Umbilical cord (tissue), 2 donors: ENCODE data around the gene HEYL.

- RAMPAGE, long total RNA, result no peak
Measured at GRCh38 chr1:39332668-39333447, 128.4 kb downstream of the MACF1 start.

GRCh38 chr1:39334224-39335548 is 130.2 kb downstream of the MACF1 start:
- RAMPAGE, long total RNA, result no peak

GRCh38 chr1:39350656-39351140 is 140.7 kb upstream of the BMP8A start:
- RAMPAGE, long total RNA, result no peak

DNA sequence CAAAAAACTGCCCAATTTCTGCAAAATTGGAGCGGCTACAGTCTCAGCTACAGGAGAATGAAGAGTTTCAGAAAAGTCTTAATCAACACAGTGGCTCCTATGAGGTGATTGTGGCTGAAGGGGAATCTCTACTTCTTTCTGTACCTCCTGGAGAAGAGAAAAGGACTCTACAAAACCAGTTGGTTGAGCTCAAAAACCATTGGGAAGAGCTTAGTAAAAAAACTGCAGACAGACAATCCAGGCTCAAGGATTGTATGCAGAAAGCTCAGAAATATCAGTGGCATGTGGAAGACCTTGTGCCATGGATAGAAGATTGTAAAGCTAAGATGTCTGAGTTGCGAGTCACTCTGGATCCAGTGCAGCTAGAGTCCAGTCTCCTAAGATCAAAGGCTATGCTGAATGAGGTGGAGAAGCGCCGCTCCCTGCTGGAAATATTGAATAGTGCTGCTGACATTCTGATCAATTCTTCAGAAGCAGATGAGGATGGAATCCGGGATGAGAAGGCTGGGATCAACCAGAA is 104.1 kb upstream of the BMP8A start:
- RAMPAGE, long total RNA, result no peak

DNA sequence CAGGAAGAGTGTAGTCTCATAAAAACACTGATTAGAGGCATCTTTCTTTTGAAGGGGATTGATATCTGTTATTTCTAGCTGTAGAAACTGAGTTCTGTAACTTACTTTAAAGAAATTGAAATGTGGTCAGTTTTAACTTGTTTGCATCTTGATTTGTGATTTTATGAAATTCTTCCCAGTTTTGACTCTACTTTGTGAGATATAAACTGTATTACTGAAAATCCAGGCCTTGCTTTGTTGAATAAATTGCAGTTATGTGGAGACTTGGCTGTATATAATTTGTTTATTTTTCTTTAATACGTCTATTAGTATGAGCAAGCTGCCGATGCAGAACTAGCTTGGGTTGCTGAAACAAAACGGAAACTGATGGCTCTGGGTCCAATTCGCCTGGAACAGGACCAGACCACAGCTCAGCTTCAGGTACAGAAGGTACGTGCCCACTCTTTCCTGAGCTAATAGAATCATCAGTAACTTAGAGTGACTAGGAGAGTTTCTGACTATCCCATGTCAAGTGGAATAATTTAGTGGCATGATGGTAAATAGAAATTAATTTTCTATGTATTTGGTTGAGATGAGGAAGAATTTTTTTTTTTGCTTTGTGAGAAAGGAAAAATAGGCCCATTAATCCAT is 59.1 kb upstream of the BMP8A start:
- RAMPAGE, long total RNA, result no peak

GRCh38 chr1:39434442-39435073 is 56.9 kb upstream of the BMP8A start:
- RAMPAGE, long total RNA, result no peak

DNA sequence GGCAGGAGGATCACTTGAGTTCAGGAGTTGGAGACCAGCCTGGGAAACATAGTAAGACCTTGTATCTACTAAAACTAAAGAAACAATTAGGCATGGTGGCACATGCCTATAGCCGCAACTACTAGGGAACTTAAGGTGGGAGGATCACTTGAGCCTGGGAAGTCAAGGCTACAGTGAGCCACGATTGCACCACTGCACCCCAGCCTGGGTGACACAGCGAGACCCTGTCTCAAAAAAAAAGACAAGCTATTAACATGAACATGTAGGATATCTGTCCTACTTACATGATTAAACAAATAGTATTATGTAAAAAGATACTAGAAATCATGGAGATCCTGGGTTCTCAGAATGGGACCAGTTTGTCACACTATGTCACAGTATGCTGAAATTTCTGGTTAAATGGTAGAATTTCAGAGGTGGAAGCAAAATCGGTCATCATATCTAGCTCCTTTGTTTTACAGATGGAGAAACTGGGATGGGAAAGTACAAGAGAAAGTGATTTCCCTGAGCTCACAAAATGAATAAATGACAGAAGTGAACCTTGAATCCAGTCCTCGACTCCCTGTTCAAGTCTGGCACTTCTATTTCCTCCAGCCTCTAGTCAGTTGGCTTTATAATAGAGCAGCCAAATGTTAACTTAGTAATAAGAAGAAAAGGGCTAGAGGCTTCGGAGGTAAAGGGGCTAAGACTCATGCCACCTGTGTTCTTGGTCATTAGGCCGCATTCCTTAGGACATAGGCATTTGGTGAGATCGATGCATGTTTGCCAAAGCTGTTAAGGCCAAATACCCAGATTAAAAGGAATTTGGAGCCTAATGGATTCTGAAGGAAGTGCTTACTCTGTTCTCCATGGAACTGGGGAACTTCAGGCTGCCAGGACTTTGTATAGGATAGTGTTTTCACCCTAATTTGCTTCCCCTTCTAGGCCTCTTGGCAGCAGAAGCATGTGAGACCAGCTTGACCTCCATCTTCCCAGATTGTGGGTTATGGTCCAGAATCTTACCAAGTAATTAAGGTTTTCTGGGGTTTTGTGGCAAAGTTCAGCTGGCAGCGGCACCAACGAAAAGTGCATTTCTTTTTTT is 3.9 kb upstream of the BMP8A start:
- RAMPAGE, long total RNA, result no peak

DNA sequence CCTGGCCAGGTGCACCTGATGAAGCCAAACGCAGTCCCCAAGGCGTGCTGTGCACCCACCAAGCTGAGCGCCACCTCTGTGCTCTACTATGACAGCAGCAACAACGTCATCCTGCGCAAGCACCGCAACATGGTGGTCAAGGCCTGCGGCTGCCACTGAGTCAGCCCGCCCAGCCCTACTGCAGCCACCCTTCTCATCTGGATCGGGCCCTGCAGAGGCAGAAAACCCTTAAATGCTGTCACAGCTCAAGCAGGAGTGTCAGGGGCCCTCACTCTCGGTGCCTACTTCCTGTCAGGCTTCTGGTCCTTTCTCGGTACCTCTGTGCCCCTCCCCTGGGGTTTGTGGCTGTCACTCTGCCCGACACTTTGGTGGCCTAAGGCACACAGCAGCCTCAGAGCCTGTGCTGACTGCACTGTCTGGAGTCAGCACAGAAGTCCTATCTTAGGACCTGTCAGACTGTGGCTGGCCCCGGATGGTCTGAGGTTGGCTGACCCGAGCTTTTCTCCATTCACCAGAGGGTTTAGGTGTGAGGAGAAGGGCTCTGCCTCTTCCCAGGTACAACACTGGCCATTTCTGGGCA is 34.3 kb downstream of the BMP8A start:
- RAMPAGE, long total RNA, result no peak

DNA sequence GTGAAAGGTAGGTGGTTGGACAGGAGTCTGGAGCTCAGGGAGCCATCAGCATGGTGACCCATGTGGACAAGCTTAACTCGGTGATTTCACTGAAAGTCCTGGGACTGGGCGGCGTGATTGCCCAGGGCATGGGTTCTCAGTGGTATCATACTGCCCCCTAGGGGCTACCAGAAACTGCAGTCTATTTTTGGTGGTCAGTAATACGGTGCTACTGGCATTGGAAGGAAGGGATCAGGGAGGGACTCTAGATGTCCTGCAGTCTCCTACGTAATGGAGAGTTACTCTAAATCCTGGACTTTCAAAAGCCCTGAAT is 37.4 kb downstream of the PABPC4 start:
- RAMPAGE, long total RNA, result no peak

- RAMPAGE, long total RNA, result start-site peak on the minus strand at chr1:39639634-39639655, 98 and 73 reads in 2 replicates
Measured at GRCh38 chr1:39639485-39640457, at the start of gene HEYL. Gene HEYL (minus strand): TSS chr1:39639643.

DNA sequence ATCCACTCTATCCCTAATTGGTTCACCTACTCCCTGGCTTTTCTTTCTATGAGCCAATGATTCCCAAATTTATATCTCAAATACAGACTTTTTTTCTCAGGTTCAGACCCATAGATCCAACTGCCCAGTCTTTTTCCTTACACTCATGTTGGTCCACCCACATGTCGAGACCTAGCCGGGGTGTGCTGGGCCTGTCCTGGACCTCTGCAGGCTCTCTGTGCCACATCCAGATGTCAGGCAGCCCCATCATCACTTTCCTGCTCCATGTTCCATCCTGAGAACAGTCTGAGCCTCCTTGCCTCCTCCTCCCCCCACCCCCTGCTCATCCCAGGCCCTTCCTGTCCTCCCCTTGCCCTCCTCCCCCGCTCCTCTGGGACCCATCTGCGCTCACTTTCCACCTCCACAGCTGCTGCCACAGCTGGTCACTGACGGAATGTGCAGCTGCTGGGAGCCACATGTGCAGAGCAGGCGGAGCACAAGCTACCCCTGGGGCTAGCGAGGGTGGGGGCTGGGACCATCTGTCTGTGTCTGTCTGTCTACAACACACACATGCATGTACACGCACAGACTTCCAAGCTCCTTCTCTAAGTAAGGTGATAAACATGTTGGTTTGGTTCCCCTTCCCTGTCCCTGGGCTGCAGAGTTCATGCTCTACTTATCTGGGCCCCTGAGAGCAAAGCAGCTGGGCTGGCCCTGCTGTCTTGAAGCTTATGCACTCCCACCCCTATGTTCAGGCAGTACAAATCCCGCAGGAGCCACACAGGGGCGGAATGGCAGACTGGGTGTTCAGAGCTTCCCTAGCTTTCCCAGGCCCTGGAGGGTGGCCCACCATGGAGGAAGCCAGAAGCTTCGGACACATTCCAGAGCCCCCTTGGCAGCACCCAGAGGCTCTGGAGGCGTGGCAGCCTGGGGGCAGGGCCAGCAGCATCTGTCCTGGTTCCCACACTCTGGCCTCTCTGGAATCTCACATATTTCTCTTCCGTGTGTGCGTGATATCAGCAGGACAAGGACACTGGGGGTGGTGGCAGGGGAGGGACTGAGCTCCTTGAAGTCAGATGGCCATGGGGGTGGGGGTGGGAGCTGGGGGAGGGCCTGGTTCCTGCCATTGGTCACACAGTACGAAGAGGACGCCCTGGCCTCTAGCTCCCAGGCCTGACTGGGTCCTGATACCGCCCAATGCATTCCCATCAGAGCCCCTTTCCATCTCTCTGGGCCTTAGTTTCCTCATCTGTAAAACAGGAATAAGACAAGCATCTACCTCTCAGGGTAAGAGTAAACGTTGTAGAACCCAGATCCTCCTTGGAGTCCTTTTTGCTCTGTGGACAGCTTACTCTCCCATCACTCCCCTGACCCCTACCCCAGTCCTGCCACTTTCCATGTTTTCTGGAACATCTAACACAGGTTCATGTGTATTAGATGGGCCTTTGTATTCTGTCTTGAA is 7.0 kb upstream of the HEYL start:
- RAMPAGE, long total RNA, result no peak

DNA sequence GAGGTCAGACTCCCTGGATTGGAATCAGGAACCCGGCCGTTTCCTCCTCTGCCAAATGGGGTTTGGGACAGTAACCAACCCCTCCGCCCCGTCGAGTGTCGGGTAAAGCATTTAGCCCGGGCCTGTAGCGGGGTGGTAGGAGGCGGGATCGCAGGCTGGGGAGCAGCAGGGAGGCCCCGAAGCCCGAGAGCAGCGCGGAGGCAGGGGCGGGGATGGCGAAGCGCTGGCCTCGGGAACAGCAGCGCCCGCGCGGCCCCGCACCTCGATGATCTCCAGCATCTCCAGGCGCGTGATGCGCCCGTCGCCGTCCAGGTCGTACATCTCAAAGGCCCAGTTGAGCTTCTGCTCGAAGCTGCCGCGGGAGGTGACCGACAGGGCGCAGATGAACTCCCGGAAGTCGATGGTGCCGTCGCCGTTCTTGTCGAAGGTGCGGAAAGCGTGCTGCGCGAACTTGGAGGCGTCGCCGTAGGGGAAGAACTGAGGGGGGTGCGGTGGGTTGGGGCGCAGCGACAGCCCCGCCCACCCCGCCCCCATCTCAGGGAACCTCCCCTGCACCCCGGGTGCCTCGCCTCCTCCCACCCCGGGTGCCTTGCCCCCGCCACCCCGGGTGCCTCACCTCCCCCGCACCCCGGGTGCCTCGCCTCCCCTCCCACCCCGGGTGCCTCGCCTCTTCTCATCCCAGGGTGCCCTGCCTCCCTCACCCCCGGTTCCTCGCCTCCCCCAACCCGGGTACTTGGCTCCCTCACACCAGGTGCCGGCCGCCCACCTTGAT is 7.4 kb downstream of the HPCAL4 start:
- RAMPAGE, long total RNA, result no peak

GRCh38 chr1:39733020-39733686 is 5.5 kb upstream of the PPIE start:
- RAMPAGE, long total RNA, result no peak

GRCh38 chr1:39817266-39817840 is 28.7 kb upstream of the BMP8B start:
- RAMPAGE, long total RNA, result no peak

DNA sequence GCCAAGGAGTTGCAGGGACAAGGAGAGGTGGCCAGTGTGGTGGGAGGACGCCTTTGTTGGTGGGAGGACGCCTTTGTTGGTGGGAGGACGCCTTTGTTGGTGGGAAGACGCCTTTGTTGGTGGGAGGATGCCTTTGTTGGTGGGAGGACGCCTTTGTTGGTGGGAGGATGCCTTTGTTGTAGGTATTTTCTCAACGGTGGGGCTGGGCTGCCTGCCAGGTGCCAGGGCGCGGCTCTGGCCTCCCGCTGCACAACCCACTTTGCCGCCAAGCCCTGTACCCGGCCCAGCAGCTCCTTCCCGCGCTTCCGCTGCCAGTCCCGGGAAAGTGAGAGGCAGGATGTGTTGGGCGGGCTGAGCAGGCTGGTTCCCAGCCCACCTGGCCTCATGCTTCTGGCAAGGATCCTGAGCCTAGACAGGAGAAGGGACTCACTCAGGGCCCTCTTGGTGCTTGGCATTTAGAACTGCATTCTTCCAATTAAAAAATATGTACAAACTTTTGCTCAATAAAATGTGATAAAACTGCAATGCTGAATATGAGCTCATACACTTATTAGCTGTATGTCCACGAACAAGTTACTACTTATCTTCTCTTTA is 30.9 kb upstream of the BMP8B start:
- RAMPAGE, long total RNA, result no peak

DNA sequence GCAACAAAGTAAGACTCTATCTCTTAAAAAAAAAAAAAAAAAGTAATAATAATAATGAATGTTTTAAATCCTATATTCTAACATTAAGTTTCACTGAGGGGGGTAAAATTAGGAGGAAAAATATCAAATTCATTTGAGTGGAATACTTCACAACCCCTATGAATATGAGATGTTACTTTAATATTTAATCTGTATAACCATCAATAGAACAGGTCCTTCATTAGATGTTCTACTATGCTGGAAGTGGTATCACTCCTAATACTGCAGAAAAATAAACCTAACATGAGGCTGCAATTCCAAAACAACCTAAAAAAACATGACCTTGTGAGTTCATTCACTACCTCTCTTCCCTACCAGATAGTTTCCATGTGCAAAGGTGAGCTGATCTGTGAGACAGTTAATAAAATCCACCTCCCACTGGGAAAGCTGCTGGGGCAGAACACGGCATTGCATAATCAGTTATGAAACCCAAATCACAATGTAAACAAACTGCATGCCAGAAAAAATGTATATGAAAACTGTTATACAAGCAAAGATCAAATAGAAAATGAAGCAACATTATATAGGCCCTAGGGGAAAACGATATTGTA is 31.3 kb downstream of the TRIT1 start:
- RAMPAGE, long total RNA, result no peak

DNA sequence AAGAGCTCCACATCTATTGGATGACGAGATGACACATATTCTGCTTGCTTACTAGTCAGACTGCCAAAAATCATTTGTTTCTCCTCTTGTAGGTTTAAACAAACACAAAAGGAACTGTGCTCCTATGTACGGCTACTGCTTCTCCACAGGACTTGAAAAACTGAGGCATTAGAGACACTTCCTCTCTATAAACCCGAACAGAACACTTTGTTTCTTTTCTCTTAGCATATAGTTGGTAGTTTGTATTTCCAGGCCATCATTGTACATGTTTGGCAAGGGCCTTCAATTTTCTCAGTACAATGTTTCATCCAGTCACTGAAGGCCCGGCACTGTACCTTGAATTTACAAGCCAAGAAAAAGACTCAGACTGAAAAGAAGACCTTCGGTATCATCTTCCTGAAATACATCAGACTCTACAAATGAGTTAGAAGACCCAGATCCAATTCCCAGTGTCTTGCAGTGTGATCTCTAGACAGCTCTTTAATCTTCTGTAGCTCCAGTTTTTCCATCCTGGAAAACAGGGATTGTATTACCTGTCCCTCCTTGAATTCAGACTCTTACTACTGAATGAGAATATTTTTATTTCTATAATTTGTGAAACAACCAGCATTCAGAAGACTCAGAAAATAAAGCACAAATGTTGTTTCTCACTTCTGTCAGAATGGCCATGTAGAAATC is 5.8 kb downstream of the TRIT1 start:
- RAMPAGE, long total RNA, result no peak

DNA sequence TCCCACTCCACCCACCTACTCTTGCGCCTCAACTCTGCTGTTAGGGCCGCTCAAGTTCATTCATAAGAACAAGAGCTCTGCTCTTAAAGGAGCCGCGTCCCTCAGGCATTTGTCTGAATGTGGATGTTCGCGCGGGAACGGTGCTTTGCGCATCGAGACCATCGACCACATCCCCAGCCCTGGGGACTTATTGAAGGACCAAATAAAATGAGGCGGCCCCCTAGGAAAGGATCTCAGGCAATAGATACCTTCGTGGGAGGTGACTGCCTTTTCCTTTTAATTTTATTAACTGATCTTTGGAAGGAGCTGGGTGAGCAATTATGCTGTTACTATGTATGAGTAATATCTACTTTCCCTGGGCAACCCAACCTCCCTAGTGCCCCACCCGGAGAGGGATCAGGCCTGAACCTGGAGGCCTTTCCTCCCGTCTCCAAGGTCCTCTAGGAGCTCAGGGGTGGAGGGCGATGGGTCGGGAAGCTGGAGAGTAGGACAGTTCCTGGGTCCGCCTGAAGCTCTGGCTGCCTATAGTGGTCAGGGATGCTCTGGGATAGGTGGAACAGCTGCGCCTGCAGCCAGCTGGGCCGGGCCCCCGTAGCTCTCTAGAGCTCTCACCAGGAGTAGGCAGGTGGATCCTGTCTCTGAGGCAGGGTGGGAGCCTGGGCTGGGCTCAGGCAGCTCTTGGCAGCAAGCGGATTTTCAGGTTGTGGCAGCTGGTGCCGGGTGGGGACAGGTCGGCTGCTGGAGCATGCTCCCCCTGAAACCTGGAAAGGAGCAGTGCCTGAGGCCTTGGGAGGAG is 1.0 kb downstream of the MFSD2A start:
- RAMPAGE, long total RNA, result no peak

- RAMPAGE, long total RNA, result no peak
Measured at GRCh38 chr1:39958681-39959246, 3.8 kb downstream of the MFSD2A start.

DNA sequence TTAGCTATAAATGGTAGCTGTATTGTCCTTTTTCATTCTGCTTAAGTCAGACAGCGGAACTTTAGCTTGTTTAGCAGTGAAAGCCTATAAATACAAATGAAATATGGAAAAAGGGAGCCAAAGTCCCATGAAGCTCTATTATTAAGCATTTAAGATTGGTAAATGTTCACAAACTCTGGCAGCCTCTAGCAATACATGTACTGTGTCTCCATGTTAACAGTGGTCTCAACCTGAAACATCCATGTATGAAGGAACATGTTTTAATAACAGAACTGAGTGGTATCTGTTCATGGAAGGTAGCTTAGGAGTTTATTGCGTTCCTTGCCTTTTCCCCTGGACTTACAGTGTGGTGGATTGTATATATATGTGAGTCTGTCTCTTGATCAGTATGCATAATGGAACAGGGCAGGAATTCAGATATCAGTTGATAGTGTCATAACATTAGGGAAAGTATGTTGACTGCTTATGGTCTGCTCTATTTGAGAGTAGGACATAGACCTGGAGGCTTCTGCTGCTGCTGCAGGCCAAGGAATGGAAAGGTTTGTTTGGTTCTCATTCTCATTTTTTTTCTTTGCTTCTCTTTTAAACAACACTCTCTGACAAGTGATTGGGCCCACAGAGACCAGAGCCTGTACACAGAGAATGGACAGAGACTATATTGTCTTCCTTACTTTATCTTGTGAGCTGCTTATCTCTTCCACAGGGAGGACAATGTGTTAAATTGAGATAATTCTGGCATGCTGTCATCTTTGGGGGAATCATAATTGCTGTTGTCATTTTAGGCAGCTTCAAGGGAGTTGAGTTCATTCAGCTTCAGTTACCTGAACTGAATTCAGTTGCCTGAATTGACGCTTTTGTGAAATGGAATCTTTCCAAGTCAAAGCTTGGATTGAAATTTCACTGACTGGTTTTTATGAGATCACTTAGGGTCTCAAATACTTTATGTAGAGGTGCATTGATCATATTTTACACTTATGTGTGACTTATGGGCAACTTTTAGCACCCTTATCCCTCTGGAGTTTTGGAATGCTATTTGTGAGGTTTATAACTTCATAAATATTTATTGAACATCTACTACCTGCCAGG is 16.8 kb downstream of the CAP1 start:
- RAMPAGE, long total RNA, result no peak